ENCODE measurements around a stretch of chr14.

DNA sequence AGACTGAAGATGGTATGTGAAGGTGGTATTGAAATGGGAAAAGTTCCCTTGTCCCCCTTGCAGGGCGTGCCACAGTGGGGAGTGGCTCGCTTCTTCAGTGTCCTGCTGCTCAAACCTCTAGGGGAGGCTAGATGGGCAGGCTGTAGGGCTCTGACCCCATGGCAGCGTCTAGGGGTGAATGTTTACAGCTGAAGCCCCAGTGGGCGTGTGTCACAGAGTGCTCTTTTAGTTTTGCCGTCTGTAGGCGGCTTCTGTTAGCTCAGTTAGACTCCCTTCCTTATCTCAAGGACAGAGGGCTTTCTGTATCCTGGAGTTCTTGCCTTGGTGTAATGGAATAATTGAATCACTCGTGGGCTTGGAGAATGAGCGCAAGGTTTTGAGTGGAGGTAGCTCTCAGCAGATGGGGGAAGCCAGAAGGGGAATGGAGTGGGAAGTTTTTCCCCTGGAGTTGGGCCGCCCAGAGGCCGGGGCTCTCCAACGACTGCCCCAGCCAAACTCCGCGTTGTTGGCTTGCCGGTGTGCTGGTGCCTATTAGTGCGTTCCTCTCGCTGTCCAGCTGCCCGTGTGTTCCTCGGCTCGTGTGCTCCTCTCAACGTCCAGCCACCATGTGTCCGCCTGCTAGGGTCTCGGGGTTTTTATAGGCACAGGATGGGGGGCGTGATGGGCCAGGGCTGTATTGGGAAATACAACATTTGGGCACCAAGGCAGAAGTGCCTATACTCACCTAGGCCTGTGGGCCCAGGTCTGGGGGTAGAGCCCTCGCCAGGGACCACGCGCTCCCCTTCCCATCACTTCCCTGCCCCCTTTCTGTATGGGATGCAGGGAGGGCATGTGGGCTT, 266.4 kb downstream of the RAD51B start:
- RRBS, result 100% methylated on average over 3 of the region's 26 CpGs

GRCh38 chr14:68143128-68144115, 323.8 kb downstream of the RAD51B start:
- RRBS, result no CpG with 5 or more reads among the region's 4 CpGs

DNA sequence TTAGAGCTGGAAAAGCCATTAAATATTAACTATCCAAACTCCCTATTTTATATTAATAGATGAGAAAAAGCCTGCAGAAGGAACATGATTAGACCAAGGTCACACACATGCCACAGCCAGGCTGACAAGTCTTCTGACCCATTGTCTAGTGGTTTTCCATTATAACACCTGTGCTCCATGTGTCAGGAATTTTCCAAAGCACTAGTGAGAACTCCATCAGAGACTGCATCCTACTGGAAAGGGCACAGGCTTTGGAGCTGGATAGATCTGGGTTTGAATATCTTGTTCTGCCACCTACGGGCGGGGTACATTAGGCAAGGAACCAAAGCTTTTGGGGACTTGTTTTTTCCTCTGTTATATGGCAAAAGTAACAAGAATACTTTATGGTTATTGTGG, 325.5 kb downstream of the RAD51B start:
- RRBS, result no CpG with 5 or more reads among the region's 2 CpGs

DNA sequence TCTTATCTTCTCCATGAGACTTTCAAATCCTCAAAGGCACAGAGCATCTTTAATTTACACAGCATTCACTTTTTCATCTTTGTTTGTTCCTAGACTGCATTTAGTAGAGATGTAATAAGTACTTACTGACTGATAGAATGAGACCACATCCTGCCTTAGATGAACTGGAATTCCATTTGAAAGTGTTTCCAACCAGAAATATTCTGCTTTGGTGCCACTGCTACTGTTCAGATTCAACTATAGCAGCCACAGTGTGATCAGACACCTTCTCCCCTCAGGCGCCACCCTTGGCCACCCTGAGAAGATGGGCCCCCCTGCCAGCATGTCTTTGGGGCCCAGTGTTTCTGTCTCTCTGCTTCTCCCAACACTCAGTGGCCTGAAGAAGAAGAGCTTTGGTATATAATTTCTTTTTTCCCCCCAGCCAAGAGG, 449.1 kb downstream of the RAD51B start:
- RRBS, result no CpG with 5 or more reads among the region's 1 CpG

GRCh38 chr14:68278955-68279379, 459.4 kb downstream of the RAD51B start:
- RRBS, result no CpG with 5 or more reads among the region's 3 CpGs

DNA sequence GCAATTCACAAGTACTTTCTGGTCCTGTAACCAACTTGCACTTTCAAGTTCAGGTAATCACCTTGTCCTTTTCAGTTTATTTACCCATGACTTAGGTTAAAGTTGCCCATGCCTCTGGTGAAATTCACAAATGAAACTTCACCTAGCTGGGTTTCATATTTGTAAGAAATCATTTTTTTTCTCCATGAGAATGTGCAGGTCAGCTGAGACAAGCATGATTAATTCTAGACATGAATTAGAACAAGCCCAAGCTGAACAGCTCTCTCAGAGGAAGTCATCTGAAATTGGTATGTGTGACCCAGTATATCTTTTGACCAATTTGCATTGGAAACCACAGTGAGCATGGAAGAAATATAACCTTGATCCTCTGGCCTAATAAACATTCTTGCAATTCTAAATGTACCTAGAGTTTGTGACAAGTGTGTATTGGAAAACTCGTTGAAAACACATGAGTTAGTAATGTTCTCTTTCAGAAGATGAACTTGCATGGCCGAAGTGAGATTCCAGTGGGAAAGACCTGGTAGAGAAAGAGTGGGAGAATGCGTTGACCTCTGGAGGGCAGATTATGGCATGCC, 486.5 kb downstream of the ZFP36L1 start:
- RRBS, result no CpG with 5 or more reads among the region's 3 CpGs

GRCh38 chr14:68373879-68374303, 419.0 kb downstream of the ZFP36L1 start:
- RRBS, result no CpG with 5 or more reads among the region's 2 CpGs

DNA sequence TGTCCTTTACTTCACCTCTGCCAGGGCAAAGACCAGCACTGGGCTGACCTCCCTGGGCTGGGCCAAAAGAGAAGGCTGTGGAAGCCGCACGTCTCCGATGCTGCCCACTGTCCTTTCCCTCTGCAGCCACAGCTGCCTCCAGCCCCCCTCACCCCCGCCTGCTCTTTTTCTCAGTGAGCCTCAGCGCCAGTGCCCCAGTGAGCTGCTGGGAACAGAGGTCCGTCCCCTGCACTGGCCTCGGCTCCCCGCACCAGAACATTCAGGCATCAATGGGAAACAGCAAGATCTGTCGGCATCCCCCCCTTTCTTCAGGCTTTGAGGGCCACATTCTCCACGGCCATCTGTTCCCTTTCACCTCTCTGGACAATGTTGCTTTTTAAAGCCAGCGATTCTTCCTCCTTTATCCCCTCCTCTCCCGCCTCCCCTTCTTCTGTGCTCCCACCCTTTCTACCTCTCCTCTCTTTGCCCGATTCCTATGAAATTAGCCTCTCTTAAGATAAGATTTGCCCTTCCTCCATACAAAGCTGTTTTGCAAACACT, 398.0 kb downstream of the ZFP36L1 start:
- RRBS, result no CpG with 5 or more reads among the region's 13 CpGs

DNA sequence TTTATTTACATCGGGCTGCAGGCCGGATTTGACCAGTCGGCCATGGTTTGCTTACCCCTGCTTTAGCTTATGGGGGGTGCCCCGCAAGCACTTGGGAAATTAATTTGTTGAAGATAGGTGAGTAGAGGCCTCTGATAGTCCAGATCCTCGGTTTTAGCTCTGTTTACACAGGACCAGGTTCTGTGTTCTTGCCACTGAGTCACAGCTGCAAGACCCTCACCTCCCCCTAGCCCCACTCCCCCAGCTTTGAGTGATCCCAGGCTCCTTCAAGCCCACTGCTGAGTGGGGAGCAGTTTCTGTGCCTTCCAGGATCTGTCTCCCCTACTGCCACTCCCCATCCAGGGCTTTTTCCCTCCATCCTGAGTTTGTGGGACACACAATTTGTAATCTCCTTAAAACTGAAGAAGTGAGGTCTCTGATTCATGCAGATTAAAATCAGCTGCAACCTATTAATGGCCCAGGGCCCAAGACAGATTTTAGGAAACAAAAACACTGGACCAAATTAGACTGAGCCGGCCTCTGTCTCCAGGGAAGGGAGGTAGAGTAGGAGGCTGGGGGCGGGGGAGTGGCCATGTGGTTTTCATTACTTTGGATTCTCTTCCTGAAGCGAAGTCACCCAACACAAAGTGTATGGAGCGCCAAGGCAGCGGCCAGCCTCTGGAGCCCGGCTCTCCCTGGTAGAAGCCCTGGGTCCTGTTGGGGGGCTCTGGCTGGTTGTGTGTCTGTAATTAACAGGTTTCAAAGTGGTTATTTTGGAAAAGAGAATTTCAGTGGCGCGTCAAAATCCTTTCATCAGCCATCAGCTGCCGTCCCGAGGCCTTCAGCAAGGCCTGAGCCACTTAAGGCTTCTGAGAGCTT, 282.8 kb downstream of the ZFP36L1 start:
- RRBS, result no CpG with 5 or more reads among the region's 15 CpGs

DNA sequence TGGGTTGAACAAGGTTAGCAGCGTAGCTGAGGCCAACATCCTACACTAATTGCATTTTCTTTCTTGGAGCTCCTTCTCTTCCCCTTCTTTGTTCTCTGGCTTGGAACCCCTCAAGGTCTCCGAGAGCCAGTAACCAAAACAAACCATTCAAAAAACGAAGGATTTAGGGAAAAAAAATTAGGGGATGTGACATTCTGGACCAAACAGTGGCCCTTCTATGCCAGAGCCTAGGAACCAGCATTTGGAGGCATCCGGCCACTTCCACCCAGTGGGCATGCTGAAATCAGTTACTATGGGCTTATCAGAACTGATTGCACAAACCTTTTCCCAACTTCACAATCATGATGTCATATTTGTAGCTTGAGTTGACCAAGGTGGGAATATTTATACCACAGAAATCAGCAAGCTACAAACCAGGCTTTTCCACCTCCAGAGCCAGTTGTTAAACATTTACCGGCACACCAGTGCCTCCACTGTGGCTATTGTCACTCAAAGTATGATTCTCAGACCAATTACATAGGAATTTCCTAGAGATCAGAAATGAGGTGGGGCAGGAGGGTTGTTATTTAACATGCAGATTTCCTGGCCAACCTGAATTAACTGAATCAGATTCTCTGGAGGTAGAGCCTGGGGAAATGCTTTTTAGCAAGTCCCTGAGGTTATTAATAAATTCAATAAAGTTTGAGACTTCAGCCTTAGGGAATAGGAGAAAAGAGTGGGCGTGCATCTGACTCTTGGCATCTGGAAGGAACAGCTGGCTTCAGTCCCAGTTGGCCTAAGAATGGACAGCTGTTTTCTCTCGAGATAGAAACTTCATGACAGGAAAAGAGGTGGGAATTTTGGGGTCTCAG, 273.9 kb downstream of the ZFP36L1 start:
- RRBS, result no CpG with 5 or more reads among the region's 7 CpGs

- RRBS, result no CpG with 5 or more reads among the region's 10 CpGs
These were observed 253.6 kb downstream of the ZFP36L1 start for GRCh38 chr14:68539017-68539964.

- RRBS, result 16% methylated on average over 4 of the region's 9 CpGs
These were observed 30.0 kb downstream of the ZFP36L1 start for GRCh38 chr14:68762803-68763426.

- RRBS, result no CpG with 5 or more reads among the region's 12 CpGs
These were observed 21.1 kb downstream of the ZFP36L1 start for GRCh38 chr14:68771648-68772269.

- RRBS, result no CpG with 5 or more reads among the region's 9 CpGs
These were observed 13.1 kb downstream of the ZFP36L1 start for GRCh38 chr14:68779652-68780368.

GRCh38 chr14:68793766-68794441, 1.0 kb upstream of the ZFP36L1 start:
- RRBS, result 4% methylated on average over 5 of the region's 45 CpGs

GRCh38 chr14:68809171-68809720, 16.4 kb upstream of the ZFP36L1 start:
- RRBS, result no CpG with 5 or more reads among the region's 2 CpGs

DNA sequence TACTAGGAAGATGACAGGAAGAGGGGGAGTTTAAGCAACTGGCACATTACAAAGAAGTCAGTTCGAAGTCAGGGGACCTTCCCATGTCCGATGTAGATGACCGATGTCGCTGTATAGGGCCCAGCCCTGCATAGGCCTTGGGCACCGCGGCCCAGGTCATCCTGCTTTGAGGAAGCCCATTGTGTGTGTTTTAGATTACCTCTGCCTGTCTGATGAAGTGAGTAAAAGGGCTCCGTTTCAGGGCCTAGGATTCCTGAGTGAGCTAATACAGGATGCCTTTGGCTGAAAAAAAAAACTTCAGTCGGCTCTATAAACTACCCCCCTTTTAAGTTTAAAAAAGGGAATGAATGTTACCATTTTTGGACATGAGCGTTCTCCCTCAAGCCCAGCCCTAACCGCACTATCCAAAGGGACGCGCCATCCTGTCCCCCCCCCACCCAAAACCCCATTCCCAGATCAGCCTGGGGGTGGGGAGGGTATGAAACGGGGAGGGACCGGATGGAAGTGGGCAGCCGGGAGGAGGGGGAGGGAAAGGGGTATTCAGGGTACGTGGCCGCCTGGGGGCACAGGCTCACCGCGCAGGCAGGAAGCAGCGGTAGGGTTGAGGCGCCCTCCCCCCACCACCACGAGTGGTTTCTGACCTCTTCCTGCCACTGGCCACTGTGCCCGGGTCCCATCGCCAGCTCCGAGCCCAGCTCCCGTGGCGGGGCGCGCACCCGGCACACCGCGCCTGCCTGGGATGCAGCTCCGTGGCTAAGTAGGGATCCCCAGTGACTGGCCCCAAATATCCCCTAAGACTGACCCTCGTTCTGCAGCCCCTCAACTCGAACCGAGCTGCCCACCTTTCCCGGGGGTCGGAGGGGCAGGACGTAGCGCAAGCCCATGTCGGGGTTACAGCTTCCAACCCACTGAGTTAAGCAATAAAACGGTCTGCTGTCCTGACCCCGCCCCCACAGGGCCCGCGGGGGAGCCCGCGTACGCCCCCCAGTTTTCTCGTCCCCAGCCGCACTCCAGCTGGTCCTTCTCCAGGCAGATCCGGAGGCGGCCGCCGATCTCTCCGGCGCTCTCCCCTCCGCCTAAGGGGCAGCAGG, 1.4 kb downstream of the ACTN1 start:
- RRBS, result 1% methylated on average over 11 of the region's 57 CpGs

DNA sequence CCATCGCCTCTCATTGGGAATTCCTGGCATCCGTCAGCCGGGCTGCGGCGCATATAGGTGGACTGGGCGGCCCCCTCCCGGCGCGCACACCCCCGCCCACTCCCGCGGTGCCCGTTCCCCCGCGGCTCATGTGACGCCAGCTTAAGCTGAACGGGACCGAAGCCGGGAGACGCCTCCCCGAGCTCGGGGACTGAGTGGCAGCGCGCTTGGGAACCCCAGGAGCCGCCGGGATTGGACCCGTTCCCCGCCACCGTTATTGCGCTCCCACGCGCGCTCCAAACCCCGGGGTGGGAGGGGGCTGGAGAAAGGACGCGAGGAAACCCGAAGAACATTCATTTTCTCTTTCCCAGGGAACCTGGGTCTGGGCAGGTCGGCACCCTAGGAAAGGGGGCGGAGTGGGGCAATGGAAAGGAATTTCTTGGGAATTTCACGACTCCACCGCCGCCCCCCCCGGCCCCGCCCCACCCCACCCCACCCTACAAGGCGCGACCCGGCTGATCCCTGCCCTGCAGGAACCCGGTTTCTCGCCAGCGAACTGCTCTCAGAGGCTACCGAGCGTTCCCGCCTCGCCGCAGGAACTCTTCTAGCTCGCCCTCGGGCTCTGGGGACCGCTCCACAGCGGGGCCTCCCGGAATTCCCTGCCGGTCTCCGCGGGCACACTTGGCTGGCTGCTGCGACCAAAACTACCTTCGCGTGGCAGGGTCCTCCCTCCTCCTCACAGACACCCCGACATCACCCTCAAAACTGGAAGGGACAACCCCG, 495 bp upstream of the ACTN1 start:
- RRBS, result 2% methylated on average over 39 of the region's 68 CpGs

DNA sequence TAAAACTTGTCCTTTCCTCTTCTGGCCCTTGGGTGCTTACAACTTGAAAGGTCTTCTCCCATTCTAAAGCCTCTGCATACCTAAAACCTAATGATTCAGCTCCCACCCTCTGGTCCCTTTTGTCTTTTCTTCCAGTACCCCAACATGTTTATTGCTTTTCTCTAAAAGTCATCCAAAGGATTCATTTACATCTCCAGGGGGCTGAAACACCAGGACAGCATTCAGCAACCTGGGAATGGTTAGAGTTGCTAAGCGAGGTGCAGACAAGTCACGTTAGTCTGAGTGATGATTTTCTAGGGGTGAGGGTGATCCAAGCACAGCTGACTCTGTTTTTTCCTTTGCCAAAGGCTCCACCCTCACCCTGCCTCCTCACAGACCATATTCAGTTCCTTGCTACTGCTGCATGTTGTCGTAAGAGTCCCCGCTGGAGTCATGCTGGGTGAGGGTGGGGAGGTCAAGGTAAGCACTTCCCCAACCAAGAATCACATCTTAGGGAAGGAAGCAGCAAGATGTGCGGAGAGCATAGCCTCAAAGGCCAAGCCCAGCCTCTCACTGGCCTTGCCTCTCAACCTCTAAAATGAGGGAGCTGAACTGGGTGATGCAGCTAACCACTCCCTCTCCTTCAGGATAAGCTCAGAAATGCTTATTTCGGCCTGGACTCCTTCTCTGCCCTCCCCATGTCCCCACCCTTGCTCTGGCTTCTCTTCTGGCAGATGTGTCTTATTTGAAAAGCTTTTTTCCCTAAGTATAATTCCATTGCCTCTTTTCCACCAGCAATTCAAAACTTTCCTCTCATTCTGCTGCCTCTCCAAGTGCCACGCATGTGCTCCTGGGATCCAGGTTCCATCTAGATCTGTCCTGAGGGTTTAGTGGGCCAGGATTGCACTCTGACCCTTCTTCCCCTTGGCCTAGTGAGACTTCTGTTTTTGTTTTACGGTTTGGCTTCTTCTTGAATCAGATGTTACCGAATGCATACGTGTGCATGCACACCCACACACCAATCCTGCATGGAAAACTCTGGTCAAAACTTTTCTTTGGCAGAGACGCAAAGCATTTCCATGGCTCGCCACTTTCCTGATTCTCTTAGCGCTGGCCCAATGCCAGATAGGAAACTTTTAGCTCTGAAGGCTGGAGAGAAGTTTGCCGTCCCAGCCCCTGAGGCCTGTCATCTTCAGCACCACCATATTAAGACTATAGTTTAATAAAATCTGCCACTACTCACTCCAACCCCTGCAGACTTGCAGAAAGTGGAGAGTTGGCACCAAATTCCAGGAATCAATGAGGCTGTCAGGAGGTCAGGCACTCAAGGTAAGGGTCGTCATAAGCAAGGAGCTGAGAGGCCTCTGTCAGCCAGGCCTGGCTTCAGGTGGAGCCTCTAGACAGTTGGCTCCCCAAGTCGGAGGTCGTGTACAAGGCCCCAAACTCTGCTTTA, 67.1 kb upstream of the ACTN1 start:
- RRBS, result no CpG with 5 or more reads among the region's 17 CpGs

DNA sequence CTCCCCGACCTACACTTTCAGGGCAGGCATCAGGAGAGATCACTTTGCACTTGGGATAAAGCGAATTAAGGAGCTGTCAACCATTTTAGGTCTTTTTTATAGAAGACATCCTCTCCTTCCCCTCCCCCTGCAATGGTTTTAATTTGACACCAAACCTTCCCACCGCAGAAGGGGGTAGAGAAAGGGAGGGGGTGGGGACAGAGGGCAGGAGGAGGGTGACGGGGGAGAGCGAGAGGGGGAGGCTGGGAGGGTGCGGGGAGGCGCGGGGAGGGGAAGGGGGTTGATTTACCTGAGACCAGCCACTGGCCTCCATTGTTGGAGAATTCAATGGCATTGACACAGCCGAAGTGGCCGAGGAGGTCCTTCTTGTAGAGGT, 455 bp downstream of the DCAF5 start:
- RRBS, result no CpG with 5 or more reads among the region's 10 CpGs

All from pericardium (tissue), 1 donor.